GM23248 (cell line): ENCODE measurements around the genes HOXC12 and HOXC11.

DNA sequence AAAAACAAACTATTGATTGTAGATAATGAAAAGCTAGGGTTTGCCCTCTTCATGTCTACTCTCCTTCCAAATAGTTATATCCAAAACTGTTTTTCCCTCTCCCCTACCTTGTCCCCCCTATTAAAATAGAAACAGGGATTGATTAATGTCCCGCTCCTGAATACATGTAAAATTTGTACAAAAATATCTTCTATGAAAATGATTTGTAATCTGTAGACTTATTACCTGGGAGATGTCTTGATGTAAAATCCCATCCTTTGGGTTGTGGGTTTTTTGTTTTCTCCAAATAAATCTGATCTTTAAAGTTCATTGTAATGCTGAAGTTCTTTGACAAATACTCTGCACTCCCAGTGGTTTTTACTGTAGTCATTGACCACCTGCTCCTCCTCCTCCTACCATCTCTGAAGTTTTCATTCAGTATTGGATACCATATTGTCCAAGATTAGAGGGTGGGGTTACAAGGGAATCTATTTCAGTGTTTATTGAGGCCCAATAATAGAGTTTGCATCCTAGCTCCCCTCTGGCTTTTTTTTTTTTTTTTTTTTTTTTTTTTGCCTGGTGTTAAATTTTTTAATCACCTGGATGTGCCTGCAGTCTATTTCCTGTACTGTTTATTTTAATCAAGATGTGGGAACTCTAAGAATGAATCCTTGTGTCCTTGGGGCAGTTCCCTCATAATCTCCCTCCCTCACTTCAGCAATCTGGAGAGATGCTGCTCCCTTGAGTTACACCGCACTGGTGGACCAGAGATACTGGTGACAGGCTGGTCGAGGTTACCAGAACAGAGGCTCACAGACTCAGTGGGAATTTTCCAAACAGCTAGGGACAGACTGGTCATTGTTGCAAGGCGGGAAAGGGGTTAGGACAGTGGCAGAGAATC, 7.7 kb upstream of the TNS2 start:
- RAMPAGE, long total RNA, result no peak

- RAMPAGE, long total RNA, result no peak
Measured at GRCh38 chr12:53044981-53045965, 4.6 kb upstream of the TNS2 start.

DNA sequence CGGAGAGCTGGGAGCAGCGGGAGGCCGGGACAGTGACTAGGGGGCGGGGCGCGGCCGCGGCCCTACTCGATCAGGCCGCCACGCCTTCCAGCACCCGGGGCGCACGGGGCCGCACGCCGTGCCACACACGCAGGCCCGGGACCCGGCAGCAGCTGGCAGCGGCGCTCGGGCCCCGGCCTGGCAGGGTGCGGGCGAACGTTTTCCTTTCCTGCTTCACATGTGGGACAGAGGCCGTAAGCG, 2.4 kb upstream of the TNS2 start:
- RAMPAGE, long total RNA, result no peak

DNA sequence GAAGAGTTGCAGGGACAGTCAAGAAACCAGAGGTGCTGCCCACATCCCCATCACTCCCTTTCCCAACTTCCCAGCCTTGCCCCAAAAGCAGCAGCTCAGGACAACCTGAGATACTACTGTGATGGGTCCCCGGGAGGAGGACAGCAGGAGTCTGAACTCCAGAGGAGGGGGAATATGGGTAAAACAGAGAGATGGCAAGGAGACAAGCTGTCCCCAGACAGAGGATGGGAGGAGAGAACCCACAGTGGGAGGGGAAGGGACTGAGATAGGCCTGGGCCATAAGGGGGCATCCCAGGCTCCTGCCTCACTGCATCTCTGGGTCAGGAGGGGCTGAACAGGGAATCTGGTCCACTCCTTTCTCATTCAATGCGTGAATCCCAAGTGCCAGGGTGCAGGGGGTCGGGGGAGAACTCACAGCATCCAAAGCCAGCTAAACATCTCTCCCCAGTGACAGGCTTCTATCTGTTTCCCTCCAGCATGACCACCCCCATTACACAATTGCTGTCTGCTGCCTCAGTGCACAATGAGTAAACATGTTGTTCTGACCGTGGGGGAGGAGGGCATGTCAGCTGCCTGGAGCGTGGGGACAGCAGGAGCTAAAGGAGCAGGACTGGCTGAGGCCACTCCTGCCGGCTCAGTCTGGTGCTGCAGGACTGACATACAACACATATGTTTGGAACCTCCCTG, 1.1 kb downstream of the TNS2 start:
- RAMPAGE, long total RNA, result no peak

DNA sequence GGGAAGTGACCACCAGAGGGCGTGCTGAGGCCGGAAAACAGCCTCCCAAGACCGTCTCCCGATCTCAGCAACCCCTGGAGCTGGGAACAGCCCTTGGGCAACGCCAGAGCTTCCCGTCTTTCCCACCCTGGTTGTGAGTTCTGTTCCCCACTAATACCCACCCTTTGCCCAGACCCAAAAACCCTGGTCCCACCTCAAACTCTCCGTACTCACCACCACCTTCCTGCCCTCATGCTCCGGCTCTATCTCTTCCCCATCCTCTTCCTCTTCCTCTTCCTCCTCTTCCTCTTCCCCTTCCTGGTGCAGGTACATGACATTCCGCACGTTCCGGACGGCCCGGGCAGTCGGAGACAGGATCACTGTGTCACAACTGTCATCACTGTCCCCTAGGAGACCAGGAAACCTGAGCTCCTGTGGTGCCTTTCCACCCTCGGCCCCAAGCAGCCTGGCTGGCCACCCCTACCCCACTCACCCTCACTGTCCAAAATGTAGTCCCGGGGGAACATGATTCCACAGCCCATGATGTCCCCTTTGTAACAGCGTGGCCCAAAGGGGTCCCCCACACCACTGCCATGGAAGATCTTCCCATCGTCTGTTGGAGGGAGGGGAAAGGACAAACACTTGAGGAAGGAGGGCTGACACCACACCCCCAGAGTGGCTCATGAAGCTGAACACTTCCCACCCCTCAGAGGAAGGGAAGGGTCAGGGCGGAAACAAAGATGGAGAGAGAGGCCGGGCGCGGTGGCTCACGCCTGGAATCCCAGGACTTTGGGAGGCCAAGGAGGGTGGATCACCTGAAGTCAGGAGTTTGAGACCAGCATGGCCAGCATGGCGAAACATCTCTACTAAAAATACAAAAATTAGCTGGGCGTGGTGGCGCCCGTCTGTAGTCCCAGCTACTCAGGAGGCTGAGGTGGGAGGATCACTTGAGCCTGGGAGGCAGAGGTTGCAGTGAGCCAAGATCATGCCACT, 12.8 kb downstream of the SPRYD3 start:
- RAMPAGE, long total RNA, result no peak

GRCh38 chr12:53173148-53173519, 7.4 kb upstream of the ZNF740 start:
- RAMPAGE, long total RNA, result no peak

DNA sequence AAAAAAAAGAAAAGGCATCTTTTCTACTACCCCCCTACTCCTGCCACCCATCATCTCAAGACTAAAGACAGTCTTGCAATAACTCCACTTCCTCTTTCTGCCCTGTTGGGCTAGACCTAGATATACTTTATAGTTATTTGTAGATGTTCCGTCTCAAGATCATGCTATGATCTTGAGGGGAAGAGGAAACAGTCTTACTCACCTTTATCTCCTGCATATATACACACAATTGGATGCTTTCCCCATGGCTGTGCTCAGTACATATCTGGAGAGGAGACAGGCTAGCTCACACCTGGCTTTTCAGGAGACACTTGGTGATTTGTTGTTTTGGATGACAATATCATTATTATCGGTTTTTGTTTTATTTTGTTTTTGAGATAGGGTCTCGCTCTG, 4.2 kb downstream of the MFSD5 start:
- RAMPAGE, long total RNA, result no peak

DNA sequence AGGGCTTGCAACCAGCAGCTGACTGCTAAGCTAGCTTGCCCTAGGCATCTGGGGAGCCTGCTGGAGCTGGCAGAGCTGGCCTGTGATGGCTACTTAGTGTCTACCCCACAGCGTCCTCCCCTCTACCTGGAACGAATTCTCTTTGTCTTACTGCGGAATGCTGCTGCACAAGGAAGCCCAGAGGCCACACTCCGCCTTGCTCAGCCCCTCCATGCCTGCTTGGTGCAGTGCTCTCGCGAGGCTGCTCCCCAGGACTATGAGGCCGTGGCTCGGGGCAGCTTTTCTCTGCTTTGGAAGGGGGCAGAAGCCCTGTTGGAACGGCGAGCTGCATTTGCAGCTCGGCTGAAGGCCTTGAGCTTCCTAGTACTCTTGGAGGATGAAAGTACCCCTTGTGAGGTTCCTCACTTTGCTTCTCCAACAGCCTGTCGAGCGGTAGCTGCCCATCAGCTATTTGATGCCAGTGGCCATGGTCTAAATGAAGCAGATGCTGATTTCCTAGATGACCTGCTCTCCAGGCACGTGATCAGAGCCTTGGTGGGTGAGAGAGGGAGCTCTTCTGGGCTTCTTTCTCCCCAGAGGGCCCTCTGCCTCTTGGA, 1.1 kb downstream of the ESPL1 start:
- RAMPAGE, long total RNA, result no peak

DNA sequence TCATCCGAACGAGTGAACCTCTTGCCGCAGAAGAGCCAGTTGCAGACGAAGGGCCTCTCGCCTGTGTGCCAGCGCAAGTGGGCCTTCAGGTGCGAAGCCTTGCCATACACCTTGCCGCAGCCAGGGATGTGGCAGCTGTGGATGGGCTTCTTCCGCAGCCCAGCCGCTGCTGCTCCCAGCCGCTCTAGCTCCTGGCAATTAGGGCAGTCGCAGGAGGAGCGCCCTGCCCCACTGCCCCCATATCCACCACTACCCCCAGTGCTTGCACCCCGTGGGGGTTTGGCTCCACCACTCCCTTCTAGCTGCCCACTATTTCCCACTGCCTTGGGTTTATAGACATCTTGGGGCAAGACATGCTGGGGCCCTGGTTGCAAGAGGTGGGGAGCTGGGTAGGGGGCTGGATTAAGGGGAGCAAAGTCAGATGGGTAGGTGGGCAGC, 7.0 kb upstream of the AAAS start:
- RAMPAGE, long total RNA, result no peak

- RAMPAGE, long total RNA, result no peak
Measured at GRCh38 chr12:53414378-53415312, 9.0 kb upstream of the AMHR2 start.

DNA sequence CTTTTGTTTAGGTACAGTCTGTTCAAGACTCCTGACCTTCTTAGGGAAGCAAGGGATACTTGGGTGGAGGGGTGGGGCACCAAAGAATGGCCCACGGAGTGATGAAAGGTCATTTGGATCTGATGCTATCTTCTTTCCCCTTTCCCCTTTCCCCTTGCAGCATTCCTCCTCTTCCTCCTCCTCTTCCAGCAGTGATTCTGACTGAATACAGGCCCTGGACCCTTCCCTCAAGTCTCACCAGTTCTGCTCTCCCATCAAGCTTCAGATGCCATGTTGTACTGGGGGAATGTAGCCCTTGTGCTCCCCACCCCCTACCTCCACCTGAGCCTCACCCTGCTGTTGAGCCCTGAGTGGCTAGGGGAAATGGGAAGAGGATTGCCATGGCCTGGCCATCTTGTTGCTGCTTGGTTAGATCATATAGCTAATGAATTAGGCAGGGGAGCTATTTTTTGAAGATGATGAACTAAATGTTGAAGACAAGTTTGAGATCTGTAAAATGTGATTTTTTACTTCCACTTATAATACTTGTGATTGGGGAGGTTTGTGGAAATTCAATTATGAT, 4.4 kb downstream of the PRR13 start:
- RAMPAGE, long total RNA, result no peak

- RAMPAGE, long total RNA, result no peak
Measured at GRCh38 chr12:53452171-53453097, 532 bp downstream of the PCBP2 start.

DNA sequence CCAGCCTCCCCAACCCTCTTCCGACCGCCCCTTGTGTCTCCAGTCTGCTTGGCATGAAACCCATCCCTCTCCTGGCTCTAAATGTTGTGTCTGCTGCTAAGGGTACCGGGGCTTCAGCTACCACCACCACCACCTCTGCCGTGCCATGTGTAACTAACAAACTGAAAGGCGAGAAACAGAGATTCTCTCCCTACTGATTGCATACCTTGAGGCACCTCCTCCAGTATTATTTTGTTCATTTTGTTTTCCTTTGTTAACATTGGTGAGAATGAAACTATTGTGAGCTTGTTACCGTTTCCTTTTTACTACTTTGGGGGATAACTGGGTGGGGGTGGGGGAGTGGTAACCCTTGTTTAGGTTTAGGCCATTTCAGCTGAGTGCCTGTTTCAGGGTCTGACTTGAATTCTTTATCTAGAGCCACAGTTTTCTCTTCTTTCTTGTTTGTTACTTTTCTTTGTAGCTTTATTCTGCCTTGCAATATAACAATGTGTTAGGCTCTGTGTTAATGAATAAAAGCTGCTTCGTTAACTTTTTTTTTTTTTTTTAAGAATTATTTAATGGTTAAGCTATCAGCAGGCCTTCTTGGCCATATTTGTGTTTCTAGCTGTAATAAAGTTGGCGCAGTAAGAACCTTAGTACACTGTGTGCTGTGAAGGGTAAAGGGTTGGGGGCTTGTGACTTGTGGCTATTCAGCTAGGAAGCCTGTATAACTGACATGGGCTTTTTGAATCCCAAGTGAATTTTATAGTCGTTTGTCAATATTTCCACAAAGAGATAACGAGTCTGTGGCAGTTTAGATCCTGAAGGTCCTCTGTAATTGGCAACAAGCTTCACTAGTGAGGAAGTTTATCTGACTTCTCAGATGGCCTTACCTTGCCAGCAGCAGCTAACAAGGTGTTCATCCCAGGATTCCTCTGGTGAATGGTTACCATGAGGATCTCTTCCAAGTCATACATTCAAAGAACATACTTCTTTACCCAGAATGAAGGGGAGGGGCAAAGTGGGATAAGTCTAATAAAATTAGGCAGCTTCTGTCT, 23.4 kb downstream of the PCBP2 start:
- RAMPAGE, long total RNA, result no peak

GRCh38 chr12:53486396-53487598, 12.5 kb downstream of the MAP3K12 start:
- RAMPAGE, long total RNA, result no peak

GRCh38 chr12:53492739-53493389, 6.4 kb downstream of the MAP3K12 start:
- RAMPAGE, long total RNA, result no peak

DNA sequence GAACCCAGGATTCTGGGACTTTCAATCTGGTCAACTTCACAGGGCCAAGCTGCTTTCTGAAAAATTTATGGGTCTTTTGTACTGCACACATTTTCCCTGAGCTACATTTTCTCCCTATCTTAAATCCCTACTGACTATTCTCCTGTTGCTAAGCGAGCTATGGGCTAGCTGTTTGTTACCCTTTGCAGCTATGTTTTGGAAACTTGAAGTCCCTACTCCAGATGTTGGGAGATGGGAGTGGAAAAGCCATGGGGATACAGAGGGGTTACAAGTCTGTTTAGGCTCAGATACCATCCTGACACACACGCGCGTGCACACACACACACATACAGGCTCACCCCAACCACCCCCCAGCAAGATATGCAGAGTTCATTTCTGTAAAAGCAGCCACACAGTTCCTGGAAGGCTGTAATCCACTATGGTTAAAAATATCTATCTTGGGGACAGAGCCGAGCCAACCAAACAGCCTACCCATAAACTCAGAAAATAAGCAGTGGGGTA, 15.8 kb downstream of the ATP5MC2 start:
- RAMPAGE, long total RNA, result no peak

- RAMPAGE, long total RNA, result no peak
Measured at GRCh38 chr12:53954782-53955499, at the start of gene HOXC12. TSS of gene HOXC12 (plus strand) at chr12:53954903.

GRCh38 chr12:53972773-53974139, at the start of gene HOXC11:
TSS of gene HOXC11 (plus strand) at chr12:53973126.
- RAMPAGE, long total RNA, result no peak

- RAMPAGE, long total RNA, result no peak
Measured at GRCh38 chr12:53996741-53997710, 2.9 kb upstream of the HOXC9 start.

DNA sequence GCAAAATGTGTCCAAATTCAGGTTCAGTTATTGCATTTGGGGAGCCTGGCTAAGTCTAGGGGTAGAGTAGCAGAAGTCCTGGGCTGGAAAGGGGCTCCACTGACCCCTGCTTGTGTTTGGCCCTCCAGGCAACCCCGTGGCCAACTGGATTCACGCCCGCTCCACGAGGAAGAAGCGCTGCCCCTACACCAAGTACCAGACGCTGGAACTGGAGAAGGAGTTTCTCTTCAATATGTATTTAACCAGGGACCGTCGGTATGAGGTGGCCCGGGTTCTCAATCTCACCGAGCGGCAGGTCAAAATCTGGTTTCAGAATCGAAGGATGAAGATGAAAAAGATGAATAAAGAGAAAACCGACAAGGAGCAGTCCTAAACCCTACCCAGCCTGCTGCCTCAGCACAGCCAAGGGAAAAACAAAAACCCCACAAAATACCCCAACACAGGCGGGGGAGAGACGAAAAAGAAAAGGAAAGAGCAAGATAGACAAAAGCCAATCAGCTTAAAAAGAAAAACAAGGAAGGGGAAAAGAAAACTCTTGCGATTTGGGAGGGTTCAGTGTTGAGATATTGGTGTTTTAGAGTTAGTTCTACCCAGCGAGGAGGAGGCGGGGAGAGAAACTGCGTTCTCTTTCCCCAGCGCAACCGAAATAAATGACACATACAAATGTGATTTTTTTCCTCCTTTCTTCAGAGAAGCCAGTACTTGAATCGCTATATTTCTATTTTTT, 2.5 kb downstream of the HOXC9 start:
- RAMPAGE, long total RNA, result no peak